Temporal lobe (tissue), 2 donors: ENCODE measurements around a stretch of chr4.

DNA sequence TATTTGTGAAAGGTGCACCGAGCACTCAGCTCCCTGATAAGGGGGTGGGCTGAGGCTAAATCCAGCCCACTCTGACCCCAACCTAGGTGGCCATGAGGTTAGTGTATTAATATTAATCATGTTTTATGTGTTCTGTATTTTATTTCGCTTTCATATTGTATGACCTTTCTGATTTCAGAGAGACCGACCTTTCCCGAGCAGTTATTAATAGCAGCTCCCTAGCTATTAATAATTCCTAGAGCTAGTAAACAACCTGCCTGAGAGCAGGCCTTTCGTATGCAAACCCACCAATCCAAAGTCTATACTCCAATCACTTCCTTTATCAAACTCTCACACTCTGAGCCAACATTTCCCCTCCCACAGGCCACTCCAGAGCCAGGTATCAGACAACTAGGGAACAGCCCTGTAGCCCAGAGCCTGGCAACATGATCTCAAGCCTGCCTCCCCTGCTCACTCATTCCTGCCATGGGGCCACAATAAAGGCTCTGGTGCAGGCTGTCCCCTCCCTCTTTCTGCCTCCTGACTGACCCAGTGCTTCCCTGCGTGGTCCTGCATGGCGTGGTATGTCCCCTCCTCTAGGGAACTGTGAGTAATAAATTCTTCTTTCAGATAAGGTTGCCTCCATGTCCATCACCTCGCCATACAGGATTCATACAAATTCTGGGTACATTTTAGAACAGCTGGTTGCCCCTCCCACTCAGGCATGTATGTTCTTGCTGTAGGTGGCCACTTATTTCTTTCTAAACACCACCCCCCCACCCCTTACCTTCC, 73.7 kb downstream of the SLC2A9 start:
- RAMPAGE, long total RNA, result no peak

DNA sequence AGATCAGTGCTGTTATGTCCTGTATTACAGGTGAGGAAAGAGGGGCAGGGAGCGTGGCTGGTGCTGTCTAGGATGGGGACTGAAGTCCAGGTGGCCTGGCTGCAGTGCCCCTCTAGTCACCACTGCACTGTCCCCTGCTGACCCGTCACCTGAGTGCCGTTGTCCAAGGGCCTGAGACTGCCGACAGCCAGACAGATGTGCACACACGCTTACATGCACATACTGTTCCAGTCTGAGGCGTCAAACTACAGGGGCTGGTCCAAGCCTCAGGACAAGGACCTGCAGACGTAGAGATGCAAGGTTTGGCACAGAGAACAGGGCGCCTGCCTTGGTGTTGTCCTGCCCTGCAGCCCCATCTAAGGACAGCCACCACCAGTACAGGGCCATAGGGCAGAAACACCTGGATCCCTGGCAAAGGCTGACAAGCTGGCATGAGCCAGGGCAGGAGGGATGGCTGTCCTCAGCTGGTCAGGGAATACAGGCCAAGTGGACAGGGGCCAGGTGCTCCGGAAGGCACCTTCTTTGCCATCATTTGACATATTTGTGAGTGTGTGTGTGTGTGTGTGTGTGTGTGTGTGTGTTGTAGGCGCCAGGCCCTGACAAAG, 1.7 kb downstream of the SLC2A9 start:
- RAMPAGE, long total RNA, result no peak

- RAMPAGE, long total RNA, result no peak
Measured at GRCh38 chr4:10077347-10077840, 39.2 kb downstream of the WDR1 start.

DNA sequence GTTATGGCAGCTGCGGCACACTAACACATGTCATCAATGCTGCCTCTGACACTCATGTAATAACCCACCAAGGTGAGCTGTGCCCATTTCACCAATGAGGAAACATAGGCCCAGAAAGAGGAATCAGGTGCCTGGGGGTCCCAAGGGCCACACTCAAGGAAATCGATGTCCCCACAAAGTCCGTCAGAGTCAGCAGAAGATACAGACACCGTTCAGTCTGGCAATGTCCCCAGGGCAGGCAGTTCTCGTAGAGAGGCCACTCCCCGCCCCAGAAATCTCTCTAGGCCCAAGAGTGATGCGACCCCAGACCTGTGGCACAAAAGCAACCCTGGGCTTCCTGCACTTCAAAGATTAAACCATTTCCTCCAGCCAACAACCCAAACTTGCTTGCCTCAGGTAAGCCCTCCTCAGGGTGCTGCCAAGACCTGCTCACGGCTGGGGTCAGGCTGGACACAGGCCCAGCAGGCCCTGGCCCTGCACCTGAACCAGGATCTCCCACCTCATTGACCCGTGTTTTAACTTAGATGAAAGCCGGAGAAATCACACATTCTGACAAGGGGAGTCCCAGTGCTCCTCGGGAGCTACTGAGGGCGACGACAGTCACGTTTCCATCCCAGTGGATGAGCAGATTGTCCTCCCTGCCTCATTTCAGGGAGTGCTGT, 26.2 kb downstream of the WDR1 start:
- RAMPAGE, long total RNA, result no peak

DNA sequence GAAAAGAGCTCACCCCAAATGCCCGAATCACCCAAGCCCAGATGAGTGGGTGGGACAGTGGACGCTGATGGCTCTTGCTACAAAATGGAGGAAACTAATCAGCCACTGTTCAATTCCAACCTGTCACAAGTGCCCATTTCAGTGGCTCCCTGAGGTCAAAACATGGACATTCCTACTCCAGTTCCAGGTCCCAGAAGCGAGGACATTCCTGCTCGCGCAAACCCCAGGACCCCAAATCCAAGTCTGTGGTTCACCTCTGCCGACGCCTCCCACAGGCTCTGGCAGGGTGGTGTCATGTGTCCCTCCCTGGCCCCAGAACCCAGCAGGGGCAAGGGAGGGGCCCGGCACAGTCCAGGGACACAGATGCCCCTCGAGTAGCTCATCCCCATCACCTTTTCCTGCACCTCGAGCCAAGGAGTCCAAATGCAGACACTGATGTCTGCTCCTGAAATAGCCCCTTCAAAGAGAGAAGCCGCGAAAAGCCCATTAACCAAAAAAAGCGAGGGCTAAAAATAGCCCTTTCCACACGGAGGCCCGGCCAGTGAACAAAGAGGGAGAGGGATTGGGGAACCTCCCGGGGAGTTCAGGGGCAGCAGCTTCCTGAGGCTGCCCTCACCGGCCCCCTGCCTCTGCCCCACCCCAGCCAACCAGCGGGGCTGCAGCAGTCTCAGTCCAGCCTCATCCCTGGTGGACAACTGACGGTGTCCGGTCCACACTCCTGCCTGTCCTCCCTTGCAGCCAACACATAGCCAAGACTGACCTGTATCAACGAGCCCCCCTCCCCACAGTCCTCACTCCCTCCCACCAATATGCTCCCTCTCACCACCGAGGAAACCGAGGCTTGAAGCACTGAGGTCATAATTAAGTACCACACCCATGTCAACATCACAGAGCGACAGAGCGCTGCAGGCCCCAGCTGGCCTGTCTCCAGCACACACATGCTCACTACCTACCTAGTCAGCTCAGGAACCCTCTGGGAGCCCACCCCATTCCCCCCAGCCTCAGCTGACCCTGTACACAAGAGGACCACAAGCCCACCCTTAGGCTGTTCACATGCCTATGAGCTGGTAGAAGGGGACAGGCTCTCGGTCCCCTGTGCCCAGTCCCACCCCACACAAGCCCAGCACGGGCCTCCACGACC, 24.0 kb downstream of the WDR1 start:
- RAMPAGE, long total RNA, result no peak

- RAMPAGE, long total RNA, result no peak
Measured at GRCh38 chr4:10094582-10095676, 21.7 kb downstream of the WDR1 start.

- RAMPAGE, long total RNA, result no peak
Measured at GRCh38 chr4:10107081-10107515, 9.5 kb downstream of the WDR1 start.

- RAMPAGE, long total RNA, result no peak
Measured at GRCh38 chr4:10115084-10115648, 1.4 kb downstream of the WDR1 start.

DNA sequence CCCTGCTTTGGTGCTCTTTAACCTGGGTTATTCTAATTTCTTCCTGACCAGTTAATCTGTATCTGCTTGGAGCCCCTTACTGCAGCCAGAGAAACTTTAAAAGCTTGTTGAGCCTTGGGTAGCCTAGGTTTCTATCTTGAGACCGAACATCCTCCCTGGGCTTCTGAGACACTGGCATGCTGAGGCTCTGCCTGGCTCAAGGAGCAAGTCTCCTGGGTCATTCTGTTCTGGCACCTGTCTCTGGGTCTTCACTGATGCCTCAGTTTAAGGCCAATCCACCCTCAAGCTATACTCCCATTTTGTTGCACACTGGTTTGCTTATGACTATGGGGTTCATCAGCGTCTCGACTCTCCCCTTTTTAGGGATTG, 3.8 kb upstream of the WDR1 start:
- RAMPAGE, long total RNA, result no peak

DNA sequence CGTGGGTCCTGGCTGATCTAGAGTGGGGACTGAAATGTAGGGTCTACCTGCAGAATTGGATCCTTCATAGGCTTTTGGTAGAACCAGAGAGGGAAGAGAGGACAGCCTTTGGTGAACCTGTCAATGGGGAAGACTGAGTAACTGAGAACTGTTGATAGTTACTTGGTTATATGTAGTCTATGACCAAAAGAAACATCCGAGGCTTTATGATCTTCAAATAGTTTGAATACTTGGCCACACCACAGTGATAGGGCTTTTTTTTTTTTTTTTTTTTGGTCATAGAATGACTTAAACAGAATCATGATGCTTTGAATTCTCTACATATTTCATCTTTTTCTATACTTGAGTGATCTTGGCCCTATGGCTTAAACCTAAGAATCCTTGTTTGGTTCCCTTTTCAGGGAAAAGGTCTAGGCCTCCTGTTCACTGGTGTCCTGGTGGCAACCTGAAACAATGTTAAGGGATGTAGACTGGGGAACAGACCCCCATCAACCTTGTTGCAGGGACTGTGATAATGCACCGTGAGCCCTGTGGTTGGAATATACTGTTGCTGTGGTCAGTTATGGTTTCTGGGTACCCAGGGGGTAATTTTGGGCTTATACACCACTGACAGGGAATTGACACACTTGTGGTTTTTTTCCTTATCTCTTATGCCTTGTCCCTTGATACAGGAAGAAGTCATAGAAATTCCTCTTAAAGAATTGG, 63.8 kb upstream of the WDR1 start:
- RAMPAGE, long total RNA, result no peak

- RAMPAGE, long total RNA, result no peak
Measured at GRCh38 chr4:10185255-10186446, 69.1 kb upstream of the WDR1 start.

DNA sequence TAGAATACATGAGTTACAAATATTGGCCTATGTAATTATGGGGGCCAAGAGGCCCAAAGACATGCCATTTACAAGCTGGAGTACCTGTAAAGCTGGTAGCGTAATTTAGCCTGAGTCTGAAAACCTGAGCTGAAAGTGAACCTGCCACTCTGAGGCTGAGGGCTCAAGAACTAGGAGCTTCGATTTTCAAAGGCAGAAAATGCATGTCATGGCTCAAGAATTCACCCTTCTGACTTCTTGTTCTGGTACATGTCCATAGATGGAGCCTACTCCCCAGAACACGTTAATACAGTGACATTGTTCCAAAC, 115.4 kb upstream of the WDR1 start:
- RAMPAGE, long total RNA, result no peak

GRCh38 chr4:10584024-10584362, 100.6 kb downstream of the CLNK start:
- RAMPAGE, long total RNA, result no peak

GRCh38 chr4:10747227-10747675, 62.7 kb upstream of the CLNK start:
- RAMPAGE, long total RNA, result no peak

DNA sequence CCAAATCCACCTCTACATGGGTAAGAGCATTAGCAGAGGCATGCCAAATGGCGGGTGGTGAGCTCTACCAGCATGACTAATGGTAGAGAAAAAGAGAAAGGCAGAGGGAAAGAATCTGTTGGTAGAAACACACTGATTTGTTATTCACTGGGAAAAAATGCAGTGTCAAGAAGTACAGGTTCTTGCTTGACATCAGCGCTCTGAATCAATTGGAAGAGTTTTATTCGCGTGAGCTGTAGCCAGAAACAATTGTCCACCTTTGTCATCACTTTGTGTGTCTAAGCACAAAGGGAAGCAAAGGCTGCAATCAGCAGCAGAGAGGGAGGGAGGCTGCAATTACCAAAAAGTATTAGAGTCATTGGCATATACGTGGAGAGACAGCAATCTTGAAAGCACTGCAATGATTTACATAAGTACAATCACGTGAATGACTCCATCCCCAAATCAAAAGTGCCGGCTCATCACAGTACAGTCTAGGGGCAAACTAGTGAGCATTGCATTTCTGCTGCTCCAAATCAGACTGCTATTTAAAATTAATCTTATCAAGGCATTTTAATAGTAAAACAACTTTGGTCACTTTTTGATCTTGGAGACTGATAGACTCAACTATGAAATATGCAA, 67.8 kb upstream of the HS3ST1 start:
- RAMPAGE, long total RNA, result no peak

GRCh38 chr4:13610681-13611313, 16.7 kb downstream of the BOD1L1 start:
- RAMPAGE, long total RNA, result no peak

GRCh38 chr4:13705367-13706266, 78.1 kb upstream of the BOD1L1 start:
- RAMPAGE, long total RNA, result no peak

DNA sequence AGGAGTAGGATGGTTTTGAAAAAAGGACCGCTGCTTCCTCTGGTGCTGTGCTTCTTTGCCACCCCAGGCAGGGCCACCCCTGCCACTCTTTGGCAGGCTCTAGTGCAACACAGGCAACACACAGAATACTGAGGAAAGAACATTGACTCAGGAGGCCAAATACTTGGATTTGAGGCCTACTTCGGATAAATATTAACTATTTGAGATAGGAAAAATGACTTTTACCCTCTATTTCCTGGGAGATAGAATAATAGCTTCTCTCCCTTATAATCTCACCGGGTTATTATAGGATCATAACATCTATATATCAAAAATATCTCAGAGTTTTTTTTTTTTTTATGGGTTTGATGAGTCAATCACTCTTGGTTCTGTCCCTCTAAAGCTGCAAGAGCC, 229.0 kb upstream of the BOD1L1 start:
- RAMPAGE, long total RNA, result no peak

GRCh38 chr4:14877109-14877990, 124.9 kb upstream of the CPEB2 start:
- RAMPAGE, long total RNA, result no peak

GRCh38 chr4:15002630-15003303, 486 bp downstream of the CPEB2 start:
- RAMPAGE, long total RNA, result no peak